Bile duct (tissue), 1 donor: ENCODE measurements around a stretch of chr10.

GRCh38 chr10:4243379-4244122 lies 458.5 kb upstream of the KLF6 start:
- PRO-cap: no peak

DNA sequence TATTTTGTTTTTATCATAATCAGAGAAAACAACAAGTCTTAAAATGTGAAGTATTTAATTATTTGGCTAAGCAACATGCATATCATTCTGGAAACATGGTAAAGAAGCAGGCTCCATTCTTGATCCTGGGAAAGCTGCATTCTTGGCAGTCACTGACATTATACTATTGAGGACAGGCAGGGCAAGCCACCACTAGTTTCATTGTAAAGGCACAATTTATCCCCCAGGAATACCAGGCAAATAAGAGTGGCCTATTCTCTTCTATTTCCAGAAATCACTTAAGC lies 153.8 kb upstream of the AKR1E2 start:
- PRO-cap: no peak

DNA sequence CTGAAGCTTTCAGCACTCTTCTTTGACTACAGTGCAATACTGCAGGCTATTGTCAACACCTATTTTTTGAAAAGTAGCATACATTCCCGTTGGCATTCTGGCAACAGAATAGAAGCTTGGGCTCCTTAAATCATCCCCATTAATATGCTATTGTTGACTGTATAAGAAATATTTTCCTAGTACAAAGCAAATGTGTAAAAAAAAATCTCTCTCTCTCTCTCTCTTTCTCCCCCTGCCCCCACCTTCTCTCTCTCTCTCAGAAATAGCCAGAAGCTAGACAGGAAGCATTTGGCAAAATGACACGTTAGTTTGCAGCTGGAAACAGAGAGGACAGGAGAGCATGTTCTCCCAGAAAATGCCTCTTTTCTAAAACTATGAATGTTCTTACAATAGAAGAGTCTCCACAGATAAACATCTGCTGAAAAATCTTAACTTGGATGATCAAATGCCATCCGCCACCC lies 59.6 kb upstream of the AKR1E2 start:
- PRO-cap: no peak

- PRO-cap: no peak
Measured at GRCh38 chr10:4902162-4902371, 61.1 kb upstream of the AKR1C1 start.

DNA sequence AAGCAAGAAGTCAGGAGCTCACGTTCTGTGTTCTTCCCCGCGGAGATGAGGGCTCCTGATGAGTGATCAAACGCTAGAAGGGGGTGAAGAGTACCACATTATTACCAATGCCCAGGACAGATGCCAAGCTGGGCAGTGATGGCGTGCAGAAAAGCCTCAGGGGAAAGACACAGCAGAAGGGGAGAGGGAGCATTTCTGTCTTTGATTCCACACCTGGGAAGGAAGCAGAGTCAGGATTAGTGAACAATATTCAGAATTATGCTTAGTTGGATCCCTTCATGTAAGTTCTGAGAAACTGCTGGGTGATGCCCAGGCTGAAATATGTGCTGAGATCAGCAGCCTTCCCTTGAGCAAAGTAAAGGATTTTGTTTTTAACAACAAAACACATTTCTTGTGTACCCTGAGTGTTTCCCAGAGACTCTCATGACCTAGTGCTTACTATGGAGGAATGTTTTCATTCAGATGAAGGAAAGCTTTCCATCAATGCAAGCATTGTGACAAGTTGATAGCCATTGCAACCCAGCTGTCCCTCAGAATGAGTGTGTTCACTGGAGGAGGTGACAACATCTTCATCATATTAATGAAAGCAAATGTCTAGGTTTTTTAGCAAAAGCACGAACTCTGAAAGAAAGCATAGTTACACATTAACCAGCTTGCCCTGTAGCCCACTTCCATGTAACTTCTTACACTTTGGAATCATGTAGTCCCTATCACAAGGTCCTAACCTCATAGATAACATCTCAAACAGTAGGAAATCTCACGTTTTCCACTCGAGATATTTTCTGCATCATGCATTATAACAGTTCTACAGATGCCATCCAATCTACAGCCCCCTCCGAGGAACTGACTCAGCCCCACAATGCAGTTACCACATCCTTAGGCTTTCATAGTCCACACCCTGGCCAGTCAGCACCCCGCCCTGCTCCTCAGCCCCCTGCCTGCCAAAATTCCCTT lies 23.8 kb upstream of the AKR1C1 start:
- PRO-cap: no peak

DNA sequence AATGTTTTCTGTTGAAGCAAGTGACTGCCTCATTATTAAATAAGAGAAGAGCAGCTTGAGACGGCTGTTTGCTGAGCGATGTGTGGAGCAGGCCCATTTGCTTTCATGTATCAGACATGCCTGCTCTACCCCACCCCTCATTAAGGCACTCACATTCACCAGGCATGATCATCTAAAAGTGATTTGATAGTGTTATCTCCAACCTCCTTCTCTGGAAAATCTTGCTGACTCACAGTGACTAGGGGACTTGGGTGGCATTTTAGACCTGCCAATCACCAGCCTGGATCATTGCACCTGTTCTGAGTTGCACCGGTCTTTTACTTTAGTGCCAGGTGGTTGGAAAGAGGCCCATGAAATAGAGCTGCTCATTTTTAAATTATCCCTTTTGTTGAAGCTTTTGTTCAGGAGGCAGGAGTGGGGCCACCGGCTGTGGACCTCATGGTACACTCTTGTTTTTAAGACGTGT lies 16.6 kb upstream of the AKR1C2 start:
- PRO-cap: bidirectional peak, plus-strand start at position 325 of the sequence, minus-strand start at position 180 of the sequence

DNA sequence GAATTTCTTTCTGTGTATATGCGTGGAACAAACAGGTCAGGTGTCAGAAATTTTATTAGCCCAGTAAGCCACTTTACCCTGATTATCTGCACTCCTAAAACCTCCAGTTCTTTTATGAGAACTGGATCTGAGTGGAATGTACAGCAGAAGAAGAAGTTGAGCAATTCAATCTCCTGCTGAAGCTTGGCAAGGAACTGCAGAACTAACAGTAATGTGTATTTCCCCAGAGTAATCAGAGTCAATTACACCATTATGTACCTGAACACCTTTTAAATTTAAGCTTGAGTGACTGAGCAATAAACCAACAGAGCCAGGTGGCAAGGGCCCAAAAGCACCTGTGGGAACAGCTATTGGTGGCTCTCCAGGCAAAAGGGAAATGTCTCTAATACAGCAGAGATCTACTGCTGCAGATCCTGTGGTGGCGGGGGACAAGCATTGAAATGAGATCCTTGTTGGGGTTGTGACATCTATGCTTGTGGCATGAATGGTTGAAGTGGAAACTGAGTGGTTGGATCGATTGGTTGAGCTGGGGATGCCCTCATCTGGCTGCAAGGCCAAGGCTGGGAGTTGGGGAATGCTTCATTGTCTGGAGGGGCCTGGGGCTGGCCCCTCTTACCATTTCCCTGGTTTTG lies 40.1 kb upstream of the AKR1C2 start:
- PRO-cap: no peak

DNA sequence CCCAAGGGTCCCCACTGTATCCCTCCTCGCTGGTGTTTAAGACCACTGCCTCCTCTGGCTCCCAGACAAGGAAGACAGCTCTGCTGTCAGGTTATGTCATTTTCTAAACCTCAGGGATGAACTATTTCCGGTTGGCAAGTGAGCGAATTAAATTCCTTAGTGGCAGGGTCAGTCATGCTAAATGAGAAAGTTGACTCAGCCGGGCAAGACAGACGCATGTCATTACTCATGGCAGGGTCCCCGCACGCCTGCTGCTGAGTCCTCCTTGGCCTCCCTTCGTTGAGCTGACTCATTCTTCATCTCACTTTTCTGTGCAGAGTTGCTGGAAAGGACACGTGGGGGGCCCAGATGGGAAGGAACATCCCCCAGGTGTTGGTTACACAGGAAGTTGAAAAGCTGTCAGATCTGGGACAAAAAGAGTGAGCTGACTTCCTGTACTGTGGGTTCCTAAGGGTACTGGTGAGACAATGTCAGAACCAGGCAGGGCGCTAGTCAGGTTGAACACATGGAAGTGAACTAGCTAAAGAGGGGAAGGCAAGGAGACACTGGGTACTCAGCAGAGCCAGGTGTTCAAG lies 47.1 kb upstream of the UCN3 start:
- PRO-cap: no peak

DNA sequence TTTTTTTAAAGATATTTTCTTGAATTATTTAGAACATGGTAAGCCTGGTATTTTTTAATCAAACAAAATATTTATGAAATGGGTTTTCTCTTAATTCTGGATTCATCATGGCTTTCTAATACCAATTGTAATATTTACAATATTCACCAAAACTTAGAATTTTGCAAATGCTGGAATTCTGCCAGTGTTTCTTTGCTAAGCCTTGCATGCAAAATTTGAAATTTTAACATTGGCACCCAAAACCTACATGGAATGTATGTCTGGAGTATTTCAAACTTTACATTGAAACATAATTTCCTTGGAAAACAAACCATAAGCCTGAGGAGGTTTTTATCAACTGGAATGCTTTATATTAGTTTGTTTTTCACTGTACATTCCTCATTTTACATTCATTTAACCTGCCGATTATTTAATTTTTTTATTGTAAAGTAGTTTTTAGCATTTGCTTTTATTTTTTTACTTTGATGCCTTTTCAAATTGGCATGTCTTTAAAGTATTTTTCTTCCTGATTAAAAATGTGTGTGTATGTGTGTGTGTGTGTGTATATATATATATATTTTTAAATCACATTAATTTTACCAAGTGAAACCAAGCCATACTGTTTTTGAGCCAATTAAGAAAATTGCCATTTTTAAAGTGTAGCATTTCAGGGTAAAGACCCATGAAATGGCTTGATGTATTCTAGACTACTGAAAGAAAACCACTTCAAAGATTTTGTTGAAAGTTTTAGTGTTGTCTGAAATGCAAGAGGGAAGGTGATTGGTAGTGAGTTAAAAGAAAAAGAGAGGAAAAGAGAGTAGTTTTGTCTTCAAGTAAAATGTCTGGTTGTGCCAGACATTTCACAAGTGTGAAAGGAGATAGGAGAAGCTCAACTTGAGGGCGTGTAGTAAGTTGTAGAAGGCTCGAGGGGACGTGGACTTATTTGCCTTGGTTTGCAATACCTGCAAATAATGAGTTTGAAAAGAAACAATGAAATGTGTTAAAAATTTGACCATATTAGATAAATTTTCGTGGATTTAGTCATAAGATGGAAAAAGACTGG lies 41.9 kb downstream of the CALML5 start:
- PRO-cap: no peak

GRCh38 chr10:5476679-5477937 lies 22.3 kb downstream of the CALML5 start:
- PRO-cap: no peak

DNA sequence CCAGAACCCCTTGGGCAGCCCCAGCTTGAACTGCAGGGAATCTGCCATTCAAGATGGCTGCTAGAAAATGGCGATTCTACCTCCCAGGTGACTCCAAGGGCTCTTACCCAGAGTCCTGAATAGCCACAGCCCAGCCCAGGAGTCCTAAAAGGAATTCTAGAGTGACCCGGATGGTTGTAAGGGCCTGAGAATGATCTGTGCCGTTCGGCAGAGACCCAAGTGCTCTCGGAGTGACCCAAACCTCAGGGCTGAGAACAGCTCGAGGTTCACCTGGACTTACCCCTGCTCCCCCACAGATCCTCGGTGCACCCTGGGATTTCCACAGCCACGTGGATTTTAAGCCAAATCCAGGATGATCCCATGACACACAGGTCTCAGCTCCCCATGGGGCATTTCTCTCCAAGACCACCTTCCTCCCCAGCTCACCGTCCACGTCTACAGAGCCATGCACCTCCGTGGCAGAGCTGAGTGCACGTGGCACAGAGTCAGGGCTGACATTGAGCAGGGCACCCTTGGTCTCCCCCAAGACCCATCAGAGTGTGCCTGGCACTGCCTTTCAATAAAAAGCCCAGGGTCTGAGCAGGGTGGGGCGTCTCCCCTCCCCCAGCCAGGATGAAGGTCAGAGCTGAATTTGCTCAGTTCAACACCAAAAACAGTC lies 29.2 kb downstream of the CALML3 start:
- PRO-cap: no peak

- PRO-cap: no peak
Measured at GRCh38 chr10:5624348-5625137, 41.9 kb downstream of the ASB13 start.

DNA sequence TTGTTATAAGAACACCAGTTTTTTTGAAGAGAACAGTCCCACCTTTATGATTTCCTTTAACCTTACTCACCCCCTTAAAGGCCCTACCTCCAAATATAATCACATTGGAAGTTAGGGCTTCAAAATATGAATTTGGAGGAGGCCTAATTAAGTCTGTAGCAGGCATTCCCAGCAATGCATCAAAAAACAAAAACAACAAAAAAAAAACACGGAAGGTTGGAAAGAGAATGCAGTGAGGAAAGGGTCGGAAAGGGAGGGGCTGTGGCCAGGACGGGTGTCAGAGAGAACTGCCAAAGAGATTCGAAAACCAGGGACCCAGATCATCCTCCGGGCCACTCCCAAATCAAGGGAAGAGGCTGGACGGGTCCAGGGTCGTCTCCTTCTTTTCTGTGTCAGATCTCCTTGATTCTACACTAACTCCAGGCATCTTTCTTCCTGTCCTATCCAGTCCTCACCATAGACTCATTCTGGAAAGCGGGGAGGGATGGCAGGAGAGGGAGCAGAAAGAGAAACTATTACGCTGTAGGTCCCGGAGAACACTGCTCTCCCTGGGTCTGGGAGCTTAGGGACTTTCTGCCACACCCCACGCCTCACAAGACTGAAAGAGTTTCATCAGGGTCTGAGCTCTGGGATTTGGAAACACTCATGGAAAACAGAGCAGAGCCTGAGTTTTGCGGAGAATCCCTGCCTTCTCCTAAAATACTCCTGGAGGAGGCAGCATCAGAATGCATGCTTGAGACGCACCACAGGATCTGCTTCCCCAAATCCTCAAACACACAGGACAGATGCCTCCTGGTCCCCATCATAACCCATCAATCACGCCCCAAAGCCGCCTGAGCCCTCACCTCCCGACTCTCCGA lies 38.2 kb downstream of the ASB13 start:
- PRO-cap: bidirectional peak, plus-strand start at position 515 of the sequence, minus-strand start at position 469 of the sequence

DNA sequence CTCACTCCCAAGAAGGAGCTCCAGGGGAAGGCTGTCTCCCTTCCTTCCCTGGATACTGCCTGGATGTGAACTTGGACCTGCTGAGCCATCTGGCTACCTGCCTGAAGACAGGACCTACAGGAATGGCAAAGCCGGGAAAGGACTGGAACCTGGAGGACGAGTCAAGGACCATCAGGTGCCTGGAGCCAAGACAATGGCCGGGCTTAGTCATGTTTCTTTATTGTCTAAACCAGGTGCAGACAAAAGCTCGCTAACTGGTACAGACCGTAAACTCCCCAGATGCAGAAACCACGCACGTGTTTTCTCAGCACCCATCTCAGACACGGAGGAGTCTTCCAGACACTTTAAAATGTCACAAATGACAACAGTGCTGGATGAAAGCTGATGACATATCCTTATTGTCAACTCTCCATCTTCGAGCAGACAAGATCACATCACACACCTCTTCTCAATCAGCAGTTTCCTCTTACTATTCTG lies 12.1 kb downstream of the ASB13 start:
- PRO-cap: no peak

DNA sequence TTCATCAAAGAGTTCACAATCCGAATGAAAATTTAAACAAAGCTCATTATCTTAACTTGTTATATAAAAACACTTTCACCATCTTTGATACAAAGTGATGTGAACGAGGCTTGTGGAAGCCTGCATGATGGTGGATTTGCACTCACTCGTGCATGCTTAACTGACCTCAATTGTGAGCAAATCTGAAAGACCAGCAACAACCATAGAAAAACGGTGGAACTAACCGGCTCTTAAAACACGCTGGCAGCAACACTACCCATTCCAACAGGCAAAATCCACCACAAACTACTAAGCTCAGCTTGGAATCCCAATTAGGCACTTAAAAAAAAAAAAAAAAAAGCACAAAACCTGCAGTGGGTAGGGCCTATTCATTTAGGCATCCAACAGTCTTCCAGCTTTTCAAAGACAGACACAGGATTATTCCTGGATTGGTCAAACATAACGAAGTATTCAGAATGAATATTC lies 1.9 kb downstream of the GDI2 start:
- PRO-cap: no peak

- PRO-cap: no peak
Measured at GRCh38 chr10:5899927-5900694, 10.1 kb downstream of the FBH1 start.

DNA sequence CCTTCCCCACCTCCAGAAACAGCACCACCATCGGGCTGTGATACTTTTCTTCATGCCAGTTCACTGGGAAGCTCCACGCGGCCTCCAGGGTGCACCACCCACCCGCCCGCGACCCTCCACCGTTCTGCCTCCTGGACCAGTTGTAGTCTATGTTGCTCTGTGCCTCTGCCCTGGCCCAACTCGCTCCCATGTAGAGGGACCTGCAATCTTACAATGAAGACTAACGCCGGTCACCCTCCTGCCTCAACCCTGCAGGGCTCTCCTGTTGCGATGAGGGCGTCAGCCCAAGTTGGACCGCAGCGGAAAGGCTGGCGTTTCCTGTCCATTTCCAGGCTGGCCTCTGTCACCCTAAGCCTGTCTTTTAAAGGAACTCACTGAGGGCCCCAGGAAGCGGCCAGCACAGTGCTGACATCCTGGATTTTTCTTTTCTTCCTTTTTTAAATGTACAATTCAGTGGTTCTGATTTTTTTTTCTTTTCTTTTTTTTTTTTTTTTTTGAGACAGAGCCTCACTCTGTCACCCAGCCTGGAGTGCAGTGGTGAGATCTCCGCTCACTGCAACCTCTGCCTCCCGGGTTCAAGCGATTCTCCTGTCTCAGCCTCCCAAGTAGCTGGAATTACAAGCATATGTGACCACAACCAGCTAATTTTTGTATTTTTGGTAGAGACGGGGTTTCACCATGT lies 34.7 kb downstream of the IL15RA start:
- PRO-cap: bidirectional peak, plus-strand start at position 374 of the sequence, minus-strand start at position 261 of the sequence

DNA sequence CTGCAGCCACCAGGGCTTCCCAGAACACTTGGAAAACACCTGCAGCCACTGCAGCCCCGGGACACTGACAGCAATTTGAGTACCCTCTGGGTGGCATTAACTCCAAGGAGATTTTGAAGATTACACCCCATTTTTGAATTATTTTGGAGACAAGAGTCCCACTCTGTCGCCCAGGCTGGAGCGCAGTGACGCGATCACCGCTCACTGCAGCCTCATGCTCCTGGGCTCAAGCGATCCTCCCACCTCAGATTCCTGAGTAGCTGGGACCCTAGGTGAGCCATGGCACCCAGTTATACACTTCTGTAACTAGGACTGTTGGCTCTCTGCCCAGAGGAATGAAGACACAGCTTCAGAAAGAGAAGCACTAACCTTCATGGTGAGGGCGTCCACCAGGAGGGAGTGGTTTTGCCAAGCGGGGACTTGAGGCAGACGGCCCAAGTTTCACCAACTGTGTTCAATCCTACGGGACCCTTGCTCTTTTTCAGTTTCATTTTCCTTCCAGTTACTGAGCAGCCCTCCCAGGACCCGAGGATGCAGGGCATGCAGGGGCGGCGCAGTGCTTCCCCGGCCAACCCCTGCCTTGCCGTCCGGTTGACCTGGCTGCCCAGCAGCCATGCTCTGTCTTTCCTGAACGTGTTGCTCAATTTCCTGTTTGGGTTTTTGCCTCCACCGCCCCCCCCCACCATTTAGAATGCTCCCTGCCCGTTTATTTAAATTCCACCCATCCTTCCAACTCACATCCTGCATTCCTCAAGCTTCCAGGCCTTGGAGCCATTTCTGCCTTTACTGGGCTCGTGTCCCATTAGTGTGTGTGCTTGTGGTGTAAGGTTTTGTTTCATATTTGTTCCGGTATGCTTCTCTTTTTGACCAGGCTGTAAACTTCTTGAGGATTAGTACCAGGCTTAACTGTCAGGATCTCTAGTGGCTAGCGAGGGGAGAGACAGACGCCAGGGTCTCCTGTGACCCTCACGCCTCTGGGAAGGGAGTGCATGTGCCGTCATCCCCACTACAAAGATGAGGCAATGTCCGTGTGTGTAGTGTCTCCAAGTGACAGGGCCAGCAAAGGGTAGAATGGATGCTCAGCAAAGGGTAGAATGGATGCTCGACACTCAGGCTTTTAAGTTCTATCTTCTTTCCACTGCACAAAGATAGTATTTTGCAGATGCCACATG lies 31.7 kb downstream of the IL15RA start:
- PRO-cap: unidirectional peak, minus-strand start at position 615 of the sequence; unidirectional peak, minus-strand start at position 1,016 of the sequence

GRCh38 chr10:5965194-5965827 lies 12.0 kb downstream of the IL15RA start:
- PRO-cap: no peak

GRCh38 chr10:6090269-6090984 lies 1.6 kb downstream of the RBM17 start:
- PRO-cap: no peak